Esophagus squamous epithelium (tissue), 4 donors: ENCODE results near the genes C2orf80, ACADL and CPS1.

GRCh38 chr2:207711267-207711423 lies 295 bp upstream of the CCNYL1 start:
- PRO-cap, result bidirectional peak, plus-strand start at chr2:207711640, minus-strand start at chr2:207711318
- RAMPAGE, long total RNA, 4 experiments, result no peak in any of the 4 experiments

DNA sequence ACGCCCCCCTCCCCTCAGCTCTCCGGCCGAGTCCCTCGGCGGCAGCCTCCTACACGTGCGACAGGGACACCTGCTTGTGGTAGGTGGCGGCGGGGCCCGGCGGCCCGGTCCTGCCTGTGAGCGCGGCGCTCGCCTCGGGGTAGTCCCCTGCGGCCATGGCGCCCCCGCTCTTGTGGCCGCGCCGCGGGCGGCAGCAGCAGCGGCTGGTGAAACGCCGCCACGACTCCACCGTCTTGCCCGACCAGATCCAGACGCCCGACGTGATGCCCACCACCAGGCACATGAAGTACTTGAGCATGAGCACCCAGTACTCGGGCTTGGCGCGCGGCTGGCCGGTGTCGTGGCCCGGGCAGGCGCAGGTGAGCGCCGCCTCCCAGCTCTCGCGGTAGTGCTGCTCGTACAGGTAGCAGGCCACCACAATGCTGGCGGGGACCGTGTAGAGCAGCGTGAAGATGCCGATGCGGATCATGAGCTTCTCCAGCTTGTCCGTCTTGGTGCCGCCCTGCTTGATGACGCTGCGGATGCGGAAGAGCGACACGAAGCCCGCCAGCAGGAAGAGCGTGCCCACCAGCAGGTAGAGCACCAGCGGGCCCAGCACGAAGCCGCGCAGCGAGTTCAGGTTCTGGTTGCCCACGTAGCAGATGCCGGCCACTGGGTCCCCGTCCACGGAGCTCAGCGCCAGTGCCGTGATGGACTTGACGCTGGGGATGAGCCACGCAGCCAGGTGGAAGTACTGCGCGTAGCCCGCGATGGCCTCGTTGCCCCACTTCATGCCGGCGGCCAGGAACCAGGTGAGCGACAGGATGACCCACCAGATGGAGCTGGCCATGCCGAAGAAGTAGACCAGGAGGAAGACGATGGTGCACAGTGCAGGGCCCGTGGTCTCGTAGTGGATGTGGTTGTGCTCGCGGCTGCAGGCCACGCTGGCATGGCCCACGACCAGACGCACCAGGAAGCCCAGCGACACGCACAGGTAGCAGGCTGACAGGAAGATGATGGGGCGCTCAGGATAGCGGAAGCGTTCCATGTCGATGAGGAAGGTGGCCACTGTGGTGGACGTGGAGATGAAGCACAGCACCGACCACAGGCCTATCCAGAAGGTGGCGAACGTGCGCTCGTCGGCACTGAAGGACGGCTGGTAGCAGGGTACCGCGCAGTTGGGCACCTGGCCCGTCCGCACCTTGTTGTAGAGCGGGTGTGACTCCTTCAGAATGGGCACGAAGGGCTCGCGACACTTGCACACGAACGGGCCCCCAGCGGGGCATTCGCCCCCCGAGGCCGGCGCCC lies 2.3 kb downstream of the FZD5 start:
- PRO-cap, result no peak
- RAMPAGE, long total RNA, 4 experiments, result no peak in any of the 4 experiments

GRCh38 chr2:207772403-207773008 lies 2.8 kb upstream of the FZD5 start:
- PRO-cap, result no peak
- RAMPAGE, long total RNA, 4 experiments, result no peak in any of the 4 experiments

GRCh38 chr2:207802685-207803084 lies 33.0 kb upstream of the FZD5 start:
- PRO-cap, result no peak
- RAMPAGE, long total RNA, 4 experiments, result no peak in any of the 4 experiments

GRCh38 chr2:207829845-207830297 lies 60.2 kb upstream of the FZD5 start:
- PRO-cap, result no peak
- RAMPAGE, long total RNA, 4 experiments, result no peak in any of the 4 experiments

DNA sequence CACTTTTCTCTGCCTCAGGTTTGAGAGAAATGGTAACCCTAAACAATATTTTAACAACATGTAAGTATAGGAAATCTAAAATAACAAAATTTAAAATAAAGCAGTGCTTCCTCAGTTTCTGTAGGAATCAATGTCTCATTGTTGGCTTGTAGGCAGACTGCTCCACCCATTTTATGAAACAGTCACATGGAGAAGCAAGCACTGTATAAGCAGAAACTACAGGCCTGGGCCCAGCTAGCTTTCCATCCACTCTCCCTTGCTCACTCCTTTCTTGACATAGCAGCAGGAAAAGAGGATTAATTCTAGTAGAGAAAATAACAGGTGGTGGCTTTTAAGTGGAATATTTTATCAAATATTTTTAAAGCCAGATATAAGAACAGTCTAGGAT lies 97.2 kb downstream of the PLEKHM3 start:
- PRO-cap, result no peak
- RAMPAGE, long total RNA, 4 experiments, result no peak in any of the 4 experiments

DNA sequence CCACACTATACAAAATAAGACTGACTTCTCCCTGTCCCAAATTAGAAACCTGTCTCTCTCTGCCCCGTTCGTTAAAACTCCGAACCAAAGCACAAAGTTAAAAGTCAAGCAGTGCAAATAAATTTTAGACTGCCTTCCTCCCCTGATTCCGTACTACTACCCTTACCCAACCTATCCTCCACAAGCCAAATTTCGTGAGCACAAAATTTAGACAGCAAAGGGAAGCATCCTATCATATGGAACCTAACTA lies 51.5 kb downstream of the PLEKHM3 start:
- PRO-cap, result no peak
- RAMPAGE, long total RNA, 4 experiments, result no peak in any of the 4 experiments

DNA sequence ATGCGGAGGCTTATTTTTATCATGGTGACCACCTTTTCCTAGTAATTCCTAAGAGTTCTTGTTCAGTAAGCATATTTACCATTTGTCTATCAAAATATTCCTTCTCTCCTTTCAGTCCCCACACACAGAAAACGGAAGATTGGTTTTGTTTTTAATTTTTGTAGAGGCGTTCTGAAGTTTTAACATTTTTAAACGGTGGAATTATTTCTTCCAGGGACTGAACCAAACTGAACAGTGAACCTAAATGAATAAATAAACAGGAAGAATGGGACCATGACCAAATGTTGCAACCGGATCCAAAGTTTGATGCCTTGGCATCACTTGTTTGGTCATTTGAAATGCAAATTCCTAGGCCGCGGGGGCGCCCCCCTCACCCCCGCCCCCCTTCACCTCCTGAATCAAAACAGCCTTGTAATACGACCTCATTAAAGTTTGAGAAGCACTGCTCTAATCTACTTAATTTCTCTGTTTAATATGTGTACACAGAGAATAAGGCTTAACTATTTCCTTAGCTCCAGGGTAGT lies 6.0 kb downstream of the C2orf80 start:
- PRO-cap, result no peak
- RAMPAGE, long total RNA, 4 experiments, result no peak in any of the 4 experiments

GRCh38 chr2:208189712-208190623 lies at the start of gene C2orf80:
Gene C2orf80 (minus strand): TSS chr2:208190030.
- PRO-cap, result no peak
- RAMPAGE, long total RNA, 4 experiments, result no peak in any of the 4 experiments

DNA sequence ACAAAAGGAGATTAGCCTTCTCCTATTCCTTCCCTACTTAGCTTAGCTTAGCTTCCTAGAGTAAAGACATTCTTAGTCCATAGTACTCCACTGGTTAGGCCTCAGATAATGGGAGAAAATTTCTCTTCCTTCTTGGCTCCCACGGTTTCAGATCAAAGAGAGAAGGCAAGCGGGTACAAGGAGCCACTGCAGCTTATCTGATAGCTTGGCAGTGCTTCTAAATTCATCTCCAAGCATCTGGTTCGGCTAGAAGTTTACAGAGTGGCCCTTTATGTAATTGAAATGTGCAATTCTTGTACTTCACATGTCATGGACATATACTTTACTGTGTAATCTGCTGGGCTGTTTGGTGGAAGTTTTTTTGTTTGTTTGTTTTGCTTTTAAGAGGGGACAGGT lies 46.7 kb downstream of the PIKFYVE start:
- PRO-cap, result no peak
- RAMPAGE, long total RNA, 4 experiments, result no peak in any of the 4 experiments

DNA sequence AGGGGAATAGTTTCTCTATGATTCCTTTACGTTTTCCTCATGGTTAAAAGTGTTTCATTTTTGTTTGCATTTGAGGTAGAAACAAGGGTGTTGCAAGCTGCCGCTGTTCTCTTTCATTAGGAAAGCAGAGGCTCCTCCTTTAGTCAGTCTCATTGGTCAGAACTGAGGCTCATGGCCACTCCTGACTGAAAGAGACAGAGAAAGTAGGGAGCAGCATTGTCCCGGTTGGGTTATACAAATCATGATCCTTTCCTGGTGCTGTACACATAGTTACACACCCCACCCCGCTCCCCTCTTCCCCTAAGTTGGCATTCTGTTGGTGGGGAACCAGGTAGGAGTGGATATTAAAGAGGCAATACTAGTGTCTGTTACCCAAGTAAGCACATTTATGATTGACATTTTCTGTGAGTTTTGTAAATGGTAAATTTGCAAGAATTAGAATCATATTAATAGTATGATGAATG lies 59.8 kb upstream of the PTH2R start:
- PRO-cap, result no peak
- RAMPAGE, long total RNA, 4 experiments, result no peak in any of the 4 experiments

DNA sequence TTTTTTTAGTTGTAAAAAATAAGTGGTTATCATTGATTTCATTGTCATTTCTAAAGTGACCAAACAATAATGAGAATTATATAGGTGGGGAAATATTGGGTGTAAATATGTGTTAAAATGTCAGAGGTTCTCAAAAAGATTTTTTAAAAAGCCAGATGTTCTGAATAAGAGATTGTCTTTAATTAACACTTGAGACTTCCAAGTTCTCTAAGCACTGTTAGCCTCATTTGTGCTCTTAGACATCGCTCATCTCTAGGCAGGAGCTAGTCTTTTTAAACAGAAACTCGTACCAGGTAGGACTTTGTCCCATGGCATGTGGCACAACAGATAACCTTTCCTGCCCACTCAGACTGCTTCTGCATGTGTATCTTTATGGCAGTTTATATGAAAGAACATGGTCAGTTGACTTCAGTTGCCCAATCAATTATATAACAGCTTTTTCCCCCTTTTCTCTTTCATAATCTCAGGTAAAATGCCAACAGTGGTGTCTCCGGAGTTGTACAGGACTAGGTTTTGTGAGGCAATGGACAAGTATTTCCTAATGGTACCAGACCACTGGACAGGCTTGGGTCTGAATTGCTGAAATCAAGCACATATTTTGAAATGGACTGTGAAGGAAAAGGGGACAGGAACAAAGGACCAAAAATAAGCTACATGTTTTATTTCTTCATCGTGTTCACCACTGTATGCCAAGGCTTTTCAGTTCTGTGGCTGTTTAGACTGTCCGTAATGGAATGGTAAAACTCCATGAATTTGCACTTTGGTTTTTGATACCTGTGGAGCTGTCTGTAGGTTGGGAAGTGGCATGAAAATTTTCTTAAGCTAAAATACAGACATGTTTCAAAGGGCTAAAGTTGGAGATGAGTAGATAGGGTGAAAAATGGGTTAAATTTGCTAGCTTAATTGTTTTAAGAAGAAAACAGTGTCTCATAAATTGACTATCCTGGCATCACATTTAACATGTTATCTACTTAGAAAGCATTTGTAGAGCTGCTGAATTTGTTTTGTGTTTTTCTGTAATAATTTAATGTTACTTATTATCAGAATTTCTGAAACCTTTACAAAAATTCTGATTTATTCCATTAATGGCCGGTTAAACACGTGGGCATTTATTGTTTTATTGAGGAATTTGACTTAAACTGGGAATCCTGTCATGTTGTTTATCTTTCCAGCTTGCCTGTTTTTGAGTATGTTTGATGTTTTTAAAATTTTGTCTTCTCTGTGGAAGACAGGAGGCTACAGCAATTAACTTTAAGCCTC lies 51.4 kb upstream of the PTH2R start:
- PRO-cap, result no peak
- RAMPAGE, long total RNA, 4 experiments, result no peak in any of the 4 experiments

DNA sequence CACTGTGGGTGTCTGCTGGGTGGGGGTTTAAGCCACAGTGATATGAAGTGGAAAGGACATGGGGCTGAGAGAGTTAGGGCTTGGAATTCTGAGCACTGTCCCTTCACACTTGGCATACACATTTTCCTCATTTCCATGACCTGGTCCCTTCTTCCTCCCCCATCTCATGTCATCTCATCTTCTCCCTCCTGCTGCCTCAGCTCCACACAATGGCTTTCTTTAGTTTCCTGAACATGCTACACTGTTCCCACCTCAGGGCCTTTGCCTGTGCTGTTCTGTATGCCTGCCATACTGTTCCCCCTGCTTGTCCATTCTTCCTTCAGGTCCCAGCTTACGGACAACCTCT lies 56.4 kb downstream of the PTH2R start:
- PRO-cap, result no peak
- RAMPAGE, long total RNA, 4 experiments, result no peak in any of the 4 experiments

DNA sequence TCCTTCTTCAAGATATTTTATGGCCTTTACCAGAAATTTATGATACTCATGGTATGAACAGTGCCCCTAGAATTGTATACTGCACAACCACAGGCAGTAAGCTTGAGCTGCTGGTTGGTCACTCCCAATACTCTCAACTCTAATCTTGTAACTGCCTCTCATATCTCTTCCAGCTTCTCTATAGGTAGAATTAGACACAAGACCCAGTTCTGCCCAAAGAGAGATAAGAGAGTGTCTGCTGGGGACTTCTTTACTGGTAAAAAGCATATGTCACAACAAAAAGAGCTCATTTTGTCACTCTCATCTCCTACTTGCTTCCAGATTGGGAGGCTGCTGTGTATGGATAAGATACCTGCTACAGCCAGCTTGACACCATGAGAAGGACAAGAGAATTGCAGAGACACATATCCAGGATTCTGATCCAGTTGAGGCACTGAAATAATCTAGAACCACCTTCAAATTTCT lies 165.1 kb downstream of the PTH2R start:
- PRO-cap, result no peak
- RAMPAGE, long total RNA, 4 experiments, result no peak in any of the 4 experiments

GRCh38 chr2:209424609-209425311 lies 913 bp downstream of the MAP2 start:
- PRO-cap, result no peak
- RAMPAGE, long total RNA, 4 experiments, result no peak in any of the 4 experiments

GRCh38 chr2:210207368-210207859 lies 17.8 kb downstream of the ACADL start:
- PRO-cap, result no peak
- RAMPAGE, long total RNA, 4 experiments, result no peak in any of the 4 experiments

GRCh38 chr2:210224536-210225670 lies at the start of gene ACADL:
Gene ACADL (minus strand): TSS chr2:210225447.
- PRO-cap, result bidirectional peak, plus-strand start at chr2:210225185, minus-strand start at chr2:210225111
- RAMPAGE, long total RNA, 4 experiments, result start-site peak on the minus strand in 2 of 4 experiments, at chr2:210225338-210225428 at its widest, 5 to 6 reads per replicate

GRCh38 chr2:210556294-210557031 lies at the start of gene CPS1:
Gene CPS1 (plus strand): TSS chr2:210556599.
- PRO-cap, result no peak
- RAMPAGE, long total RNA, 4 experiments, result no peak in any of the 4 experiments

GRCh38 chr2:211086369-211086589 lies 529.9 kb downstream of the CPS1 start:
- PRO-cap, result no peak
- RAMPAGE, long total RNA, 4 experiments, result no peak in any of the 4 experiments

GRCh38 chr2:213237704-213238215 lies 46.5 kb upstream of the SPAG16 start:
- PRO-cap, result unidirectional peak, plus-strand start at chr2:213237947
- RAMPAGE, long total RNA, 4 experiments, result no peak in any of the 4 experiments